ENCODE results near the gene DRD3.

GRCh38 chr3:110888350-110889590 lies 182.8 kb upstream of the NECTIN3 start:
- PRO-cap, result unidirectional peak, plus-strand start at chr3:110888813; unidirectional peak, minus-strand start at chr3:110889200

DNA sequence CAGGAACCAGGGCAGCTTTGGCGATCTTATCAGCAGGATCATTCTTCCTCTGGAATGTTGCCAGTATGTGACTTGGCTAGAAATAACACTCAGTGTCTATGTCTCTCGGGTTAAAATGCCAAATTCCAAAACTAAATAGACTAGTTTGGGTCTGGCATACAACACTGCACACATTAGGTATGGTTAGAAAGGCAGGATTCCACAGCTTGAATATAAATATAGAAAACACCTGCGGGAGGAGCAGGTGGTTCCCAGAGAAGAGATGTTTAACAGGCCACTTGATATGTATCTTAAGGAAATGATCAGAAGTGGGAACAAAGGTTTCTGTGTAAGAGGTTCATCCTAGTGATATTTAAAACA lies 220.1 kb upstream of the CD96 start:
- PRO-cap, result no peak

- PRO-cap, result no peak
Measured at GRCh38 chr3:111392759-111393134, 149.2 kb upstream of the CD96 start.

DNA sequence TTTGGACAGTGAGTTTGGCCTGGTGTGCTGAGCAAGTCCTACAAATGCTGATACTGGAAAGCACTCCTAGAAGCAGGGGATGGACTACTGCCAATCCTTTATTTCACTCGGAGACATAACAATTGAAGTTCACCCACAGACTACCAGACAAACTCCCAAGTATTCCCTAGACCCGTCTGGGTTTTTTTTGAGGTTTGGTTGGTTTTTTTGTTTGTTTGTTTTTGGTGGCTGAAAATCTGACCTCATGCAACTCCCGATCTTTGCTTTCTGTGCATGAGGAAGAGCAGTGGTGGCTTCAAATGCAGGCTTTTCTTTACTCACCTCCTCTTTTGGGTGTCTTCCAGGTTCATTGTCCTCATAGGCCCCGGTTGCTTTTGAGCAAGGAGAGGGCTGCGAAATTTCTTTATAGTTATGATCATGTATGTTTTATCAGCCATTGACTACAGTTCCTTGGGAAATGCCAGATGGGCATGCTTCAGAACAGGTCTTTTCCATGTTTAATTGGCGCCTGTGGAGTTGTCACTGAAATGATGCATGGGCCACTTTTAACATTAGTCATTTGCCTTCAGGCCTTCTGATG lies 1.8 kb downstream of the PLCXD2 start:
- PRO-cap, result no peak

DNA sequence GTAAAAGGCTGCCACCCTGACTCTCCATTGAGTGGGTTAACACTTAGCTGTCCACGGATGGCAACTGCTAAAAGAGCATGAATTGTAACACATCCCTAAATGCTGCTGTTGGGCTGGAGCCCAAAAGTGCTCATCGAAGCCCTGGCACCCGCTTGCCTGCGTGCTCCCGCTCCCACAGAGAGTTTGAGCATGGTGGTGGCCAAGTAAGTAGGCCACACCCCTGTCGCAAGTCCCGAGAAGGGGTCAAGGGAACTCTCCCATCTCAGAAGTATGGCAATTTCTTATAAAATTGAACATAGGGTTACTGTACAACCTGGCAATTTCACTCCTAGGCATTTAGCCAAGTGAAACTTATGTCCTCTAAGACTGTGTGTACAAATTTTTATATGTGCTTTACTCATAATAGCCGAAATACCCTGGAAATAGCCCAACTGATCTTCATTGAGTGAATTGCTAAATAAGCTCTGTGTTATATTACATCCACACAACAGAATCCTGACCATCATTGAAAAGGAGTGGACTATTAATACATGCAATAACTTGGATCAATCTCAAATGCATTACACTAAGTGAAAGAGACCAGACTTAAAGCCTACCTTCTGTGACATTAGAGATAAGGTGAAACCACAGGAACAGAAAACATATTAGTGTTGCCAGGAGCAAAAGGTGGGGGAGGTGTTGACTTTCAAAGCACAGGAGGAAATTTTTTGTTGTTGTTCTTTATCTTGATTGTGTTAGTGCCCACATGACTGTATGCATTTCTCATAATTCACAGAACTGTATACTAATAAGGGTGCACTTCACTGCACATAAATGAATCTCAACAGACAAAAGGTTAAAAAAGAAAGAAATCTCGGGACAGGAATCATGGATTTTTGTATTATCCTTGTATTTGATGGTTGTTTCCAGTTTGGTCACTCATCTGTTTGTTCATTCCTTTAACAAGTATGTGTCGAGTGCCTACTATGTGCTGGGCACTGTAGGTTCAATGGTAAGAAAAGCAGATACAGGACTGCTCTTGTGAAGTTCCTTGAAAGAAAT lies 1.6 kb upstream of the GCSAM start:
- PRO-cap, result no peak

- PRO-cap, result unidirectional peak, plus-strand start at chr3:112299681
Measured at GRCh38 chr3:112299468-112299750, 5.4 kb upstream of the SLC9C1 start.

- PRO-cap, result no peak
Measured at GRCh38 chr3:112374165-112374895, 41.4 kb downstream of the CD200 start.

GRCh38 chr3:112404308-112404664 lies 71.3 kb downstream of the CD200 start:
- PRO-cap, result no peak

- PRO-cap, result no peak
Measured at GRCh38 chr3:112560730-112561056, 1.1 kb downstream of the ATG3 start.

DNA sequence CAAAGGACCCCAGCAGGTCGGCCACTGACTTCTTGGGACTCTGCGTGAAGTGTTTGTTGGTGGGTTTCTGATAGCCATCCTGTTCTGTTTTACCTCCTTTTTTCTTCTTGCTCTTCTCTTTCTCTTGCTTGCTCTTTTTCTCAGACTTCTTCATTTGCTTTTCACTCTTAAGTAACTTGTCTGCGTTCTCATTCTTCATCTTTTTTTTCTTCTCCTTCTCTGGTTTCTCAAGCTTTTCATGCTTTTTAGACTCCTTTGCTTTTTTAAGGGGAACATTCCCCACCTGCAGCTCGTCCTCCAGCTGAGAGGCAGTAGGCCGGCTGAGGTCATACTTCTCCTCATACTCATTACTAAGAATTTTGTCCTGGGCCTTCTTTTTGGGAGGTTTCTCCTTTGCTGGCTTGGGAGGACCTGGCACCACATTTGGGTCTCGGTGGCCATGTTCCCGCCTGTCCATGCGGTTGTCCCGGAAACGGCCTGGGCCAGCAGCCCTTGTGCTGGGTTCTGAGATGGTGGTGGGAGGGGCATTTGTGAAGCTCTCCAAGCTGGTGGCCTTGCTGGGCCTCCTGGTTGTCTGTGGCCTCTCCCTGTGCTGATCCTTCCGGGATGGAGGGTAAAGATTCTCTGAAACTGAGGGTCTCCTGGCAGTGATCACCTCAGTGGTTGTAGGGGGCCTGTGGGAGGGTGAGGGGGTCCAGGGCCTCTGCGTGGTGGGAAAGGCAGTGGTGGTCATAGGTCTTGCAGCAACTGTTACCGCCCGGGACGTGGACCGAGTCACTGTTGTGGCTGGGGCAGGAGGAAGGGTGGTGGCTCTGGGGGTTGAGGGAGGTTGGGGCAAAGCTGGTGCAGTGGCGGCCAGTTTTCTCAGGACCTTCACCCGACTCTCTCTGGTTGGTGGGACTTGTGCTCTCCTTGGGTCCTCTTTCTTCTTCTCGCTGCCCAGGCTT lies 2.6 kb downstream of the CCDC80 start:
- PRO-cap, result no peak

DNA sequence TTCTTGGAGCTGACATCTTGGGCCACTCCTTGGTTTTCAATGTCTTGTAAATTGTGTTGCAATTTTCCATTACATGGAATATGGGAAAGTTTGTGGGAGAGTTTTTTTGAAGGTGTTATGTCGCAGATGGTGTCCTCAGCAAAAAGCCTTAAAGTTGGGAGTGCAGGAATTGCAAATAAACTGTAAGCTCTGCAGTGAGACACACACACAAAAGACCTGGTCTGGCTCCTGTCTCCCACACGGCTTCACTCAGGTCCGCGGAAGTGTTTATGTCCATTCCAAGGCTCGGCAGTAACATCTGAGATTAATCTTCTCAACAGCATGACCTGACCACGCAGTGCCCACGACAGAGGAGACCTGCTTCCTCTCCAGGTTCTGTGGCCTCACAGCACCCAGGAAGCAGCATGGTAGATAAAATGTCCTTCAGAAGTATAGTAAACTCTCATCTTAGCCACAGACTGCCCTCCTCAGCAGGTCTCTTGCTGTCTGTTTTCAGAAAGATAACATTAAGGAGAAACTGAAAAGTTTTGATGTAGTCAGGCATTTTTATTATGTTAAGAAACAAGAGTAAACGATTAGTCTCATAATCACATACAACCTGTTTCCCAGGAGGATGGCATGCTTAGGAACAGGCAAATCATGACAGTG lies 34.8 kb downstream of the CD200R1L start:
- PRO-cap, result no peak

GRCh38 chr3:112812877-112813167 lies 33.8 kb downstream of the CD200R1L start:
- PRO-cap, result no peak

- PRO-cap, result no peak
Measured at GRCh38 chr3:113051298-113051584, 31.8 kb upstream of the NEPRO start.

DNA sequence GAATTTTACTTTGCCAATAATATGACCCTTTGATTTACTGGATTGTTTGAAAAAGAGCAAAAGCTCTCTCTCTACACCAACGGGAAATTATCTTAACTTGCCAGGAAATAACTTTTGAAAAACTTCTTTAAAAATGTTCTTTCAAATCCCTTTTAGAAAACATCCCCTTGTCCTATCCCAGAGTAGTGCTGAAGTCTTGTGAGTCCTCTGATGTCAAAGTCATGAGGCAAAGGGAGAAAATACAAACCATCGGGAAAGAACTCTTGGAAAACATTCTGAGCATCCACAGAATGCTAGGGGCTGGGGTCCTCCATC lies 36.4 kb downstream of the BOC start:
- PRO-cap, result no peak

DNA sequence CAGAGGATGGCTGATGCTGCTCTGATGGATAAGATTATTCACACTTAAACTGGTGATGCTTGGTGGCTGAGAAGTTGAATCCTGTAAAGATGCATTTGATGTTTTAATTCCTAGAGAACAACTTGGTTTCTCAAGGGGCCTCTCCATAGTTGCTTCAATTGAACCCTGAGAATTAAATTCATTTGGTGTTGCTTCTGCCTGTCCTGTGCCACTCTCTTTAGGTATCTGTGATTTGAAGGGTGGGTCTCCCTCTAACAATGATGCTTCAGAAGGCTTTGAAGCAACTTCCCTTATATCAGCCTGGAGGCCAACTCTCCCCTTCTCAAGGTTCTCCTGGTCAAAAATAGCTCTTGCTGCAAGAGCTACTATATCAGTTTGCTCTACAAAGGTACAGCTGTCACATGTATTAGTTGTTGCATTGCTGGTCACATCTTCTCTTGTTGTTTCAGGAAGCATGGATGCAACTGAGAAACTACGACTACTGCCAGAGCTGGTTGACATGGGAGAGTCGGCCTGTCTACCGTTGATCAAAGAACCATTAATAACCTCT lies 38.4 kb downstream of the USF3 start:
- PRO-cap, result no peak

DNA sequence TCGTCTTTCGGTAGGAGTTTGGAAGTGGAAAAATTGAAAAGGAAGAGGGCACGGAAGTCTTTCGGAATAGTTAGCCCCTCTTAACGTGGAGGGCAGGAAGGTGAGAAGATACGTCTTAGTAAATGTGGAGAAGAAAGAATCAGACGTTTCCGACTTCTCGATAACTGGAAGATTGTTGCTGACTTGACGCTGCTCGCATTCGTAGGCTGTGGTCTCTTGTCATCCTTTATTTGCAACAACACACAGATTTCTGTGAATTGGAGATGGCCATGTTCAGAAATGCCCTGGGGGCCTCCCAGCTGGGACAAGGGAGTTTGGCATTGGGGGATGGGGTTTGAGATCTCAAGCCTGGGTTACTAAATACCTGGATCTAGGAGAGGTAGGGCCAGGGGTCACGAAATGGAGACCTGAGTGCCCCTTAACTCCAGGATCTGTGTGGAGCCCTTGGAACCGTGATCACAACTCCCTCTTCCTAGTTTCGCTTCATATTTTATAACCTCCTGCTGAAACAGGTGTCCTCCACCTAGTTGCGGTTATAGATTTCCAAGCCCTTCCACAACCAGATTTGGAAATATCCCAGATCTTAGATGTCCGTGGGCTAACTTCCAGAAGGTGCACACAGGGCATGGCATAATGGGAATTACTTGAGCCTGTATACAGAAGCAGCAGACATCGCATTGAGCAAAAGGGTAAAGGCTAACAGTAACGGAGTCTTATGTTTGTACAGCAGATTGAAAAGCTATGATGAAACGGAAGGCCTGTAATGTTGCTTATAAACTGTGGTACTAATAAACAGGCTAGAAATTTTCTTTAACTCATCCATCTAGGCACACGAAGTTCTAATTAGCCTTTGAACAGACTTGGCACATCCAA lies 869 bp upstream of the USF3 start:
- PRO-cap, result bidirectional peak, plus-strand start at position 373 of the sequence, minus-strand start at position 281 of the sequence; unidirectional peak, minus-strand start at position 464 of the sequence

DNA sequence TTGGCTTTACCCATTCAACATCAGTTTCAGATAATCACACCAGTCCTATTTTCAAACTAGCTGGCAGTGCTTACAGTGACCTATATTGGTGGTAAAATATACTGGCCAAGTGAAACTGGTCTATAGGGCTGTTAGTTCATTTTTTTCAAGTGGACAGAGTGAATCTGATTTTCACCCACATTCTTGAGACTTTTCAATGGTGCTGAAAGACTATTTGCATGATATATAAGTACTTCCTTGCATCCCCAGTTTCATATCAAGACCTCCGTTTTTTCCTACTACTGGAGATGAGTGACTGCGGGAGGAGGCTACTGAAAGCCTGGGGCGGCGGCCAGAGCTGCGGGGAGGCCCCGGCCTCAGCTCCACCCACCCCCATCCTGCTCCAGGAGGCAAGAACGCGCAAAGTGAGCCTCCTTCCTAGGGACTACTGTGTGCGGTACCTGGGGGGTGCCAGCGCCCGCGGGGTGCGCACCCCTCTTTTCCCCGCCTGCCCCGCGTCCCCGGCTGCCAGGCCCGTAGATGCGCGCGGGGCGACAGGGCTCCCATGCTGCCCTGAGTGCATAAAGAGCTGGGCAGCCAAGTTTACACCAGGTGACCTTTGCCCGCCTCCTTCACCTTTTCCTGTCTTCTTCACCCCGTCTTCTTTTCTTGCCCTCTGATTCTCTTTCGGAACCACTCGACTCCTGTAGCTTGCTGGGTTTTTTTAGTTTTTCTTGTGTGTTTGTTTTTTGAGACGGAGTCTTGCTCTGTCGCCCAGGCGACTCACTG lies 2.4 kb upstream of the USF3 start:
- PRO-cap, result no peak

DNA sequence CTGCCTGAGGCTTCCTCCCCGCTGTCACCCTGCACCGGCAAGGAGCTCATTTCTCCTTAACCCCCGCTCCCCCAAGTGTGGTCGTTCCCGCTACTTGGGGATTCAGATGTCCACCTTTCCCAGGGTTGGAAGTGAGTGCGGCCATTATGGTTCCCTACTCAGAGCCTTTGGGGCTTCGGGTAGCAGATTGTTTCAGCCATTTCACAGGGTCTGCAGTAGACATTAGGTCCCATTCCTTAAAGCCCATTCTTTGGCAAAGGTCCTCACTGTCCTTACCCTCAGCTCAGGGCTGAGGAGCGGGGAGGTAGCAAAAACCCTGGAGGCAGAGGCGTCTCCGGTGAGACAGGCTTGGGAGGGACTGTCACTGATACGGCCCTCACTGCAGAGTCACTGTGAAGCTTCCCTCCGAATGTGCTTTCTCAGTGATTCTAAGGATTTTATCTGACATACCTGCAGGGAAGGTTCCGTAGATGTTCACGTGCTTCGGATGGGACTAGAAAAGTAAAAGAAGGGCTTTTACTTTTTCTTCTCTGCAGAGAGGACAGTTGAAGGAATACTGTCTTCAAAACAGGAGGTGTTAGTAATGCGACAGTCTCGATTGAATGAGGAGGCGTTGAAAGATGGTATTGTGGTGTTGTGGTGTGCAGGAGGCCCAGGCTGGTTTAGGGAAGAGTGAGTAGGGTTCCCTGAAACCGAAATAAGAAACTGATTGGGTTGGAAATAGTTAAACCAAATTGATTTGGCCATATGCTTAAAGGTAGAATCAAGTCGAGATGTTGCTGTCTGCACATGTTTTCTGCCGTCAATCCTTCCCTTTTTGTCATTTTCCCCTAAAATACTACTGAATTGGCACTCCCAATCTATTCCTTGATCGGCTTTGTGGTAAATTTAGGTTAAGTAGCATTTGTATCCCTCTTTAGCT lies 634 bp downstream of the ATP6V1A start:
- PRO-cap, result bidirectional peak, plus-strand start at position 199 of the sequence, minus-strand start at position 79 of the sequence; bidirectional peak, plus-strand start at position 419 of the sequence, minus-strand start at position 413 of the sequence; unidirectional peak, minus-strand start at position 604 of the sequence

- PRO-cap, result no peak
Measured at GRCh38 chr3:113985061-113986107, 37.6 kb downstream of the ZDHHC23 start.

DNA sequence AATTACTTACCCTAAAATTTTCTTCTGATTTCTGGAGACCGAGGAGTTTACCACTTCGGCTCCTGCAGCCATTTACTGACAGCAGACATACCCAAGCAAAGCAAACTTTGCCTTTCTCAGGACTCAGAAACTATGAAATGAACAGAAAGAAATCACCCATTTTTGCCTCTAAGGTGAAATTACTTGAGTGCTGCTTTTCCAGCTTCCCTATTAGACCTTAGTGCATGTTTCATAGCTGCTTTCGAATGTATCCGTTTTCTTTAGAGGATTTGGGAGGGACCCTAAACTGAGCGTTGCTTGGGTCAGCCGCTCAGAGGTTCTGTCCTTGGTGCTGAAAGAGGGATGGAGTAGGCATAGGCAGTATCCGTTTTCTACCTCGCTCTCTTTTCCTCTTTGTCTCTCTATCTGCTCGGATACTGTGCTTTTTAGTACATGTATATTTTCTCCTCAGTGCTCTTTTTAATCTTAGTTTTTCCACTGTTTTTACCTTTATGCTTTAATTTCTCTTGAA lies at the start of gene DRD3:
Gene DRD3, minus strand, starts transcription at position 406 of the 511 bp plus-strand sequence.
- PRO-cap, result no peak

Measured in progenitor cell of endocrine pancreas (in vitro differentiated cells).